Stomach (tissue), 7 donors: ENCODE results near the genes MAP2K5 and CALML4.

DNA sequence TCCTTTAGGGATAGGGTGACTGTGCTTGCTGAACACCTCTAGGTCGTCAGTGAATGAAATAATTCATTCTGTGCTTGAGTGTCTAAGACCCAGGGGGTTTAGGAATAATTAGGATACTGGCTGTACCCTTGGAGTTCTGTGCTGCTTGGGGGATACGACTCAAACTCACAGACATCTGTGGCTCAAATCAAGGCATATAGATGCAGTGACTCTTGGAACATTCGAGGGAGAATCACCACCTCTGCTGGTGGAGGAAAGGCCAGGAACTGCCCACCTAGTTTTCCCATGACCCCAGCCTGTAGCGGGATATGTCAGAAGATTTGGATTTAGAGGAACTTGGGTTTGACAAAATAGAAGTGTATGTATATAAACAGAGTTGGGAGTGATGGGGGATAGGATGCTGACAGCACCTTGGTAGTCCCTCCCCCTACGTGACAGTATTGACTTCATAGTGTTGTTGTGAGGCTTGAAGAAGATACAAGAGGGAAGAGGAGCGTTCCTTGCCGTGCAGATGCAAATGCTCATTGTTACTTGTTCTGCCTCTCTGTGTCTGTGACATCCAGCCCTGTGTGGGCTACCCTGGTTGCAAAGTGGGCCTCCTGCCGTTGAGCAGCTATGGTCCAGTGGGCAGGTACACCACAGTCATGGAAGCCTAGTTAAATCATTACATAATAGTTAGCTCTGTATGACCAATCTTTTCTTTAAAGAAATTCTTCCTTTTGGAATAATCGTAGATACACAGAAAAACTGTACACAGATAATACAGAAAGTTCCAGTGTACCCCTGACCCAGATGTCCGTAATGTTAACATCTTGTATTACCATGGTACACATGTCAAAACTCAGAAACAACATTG lies 44.9 kb downstream of the SMAD3 start:
- PRO-cap, result no peak
- RAMPAGE, long total RNA, 5 experiments, result start-site peak on the plus strand in 1 of 5 experiments, centred at position 472 of the sequence, 9 reads per replicate
- RRBS, result no CpG with 5 or more reads among the region's 10 CpGs

DNA sequence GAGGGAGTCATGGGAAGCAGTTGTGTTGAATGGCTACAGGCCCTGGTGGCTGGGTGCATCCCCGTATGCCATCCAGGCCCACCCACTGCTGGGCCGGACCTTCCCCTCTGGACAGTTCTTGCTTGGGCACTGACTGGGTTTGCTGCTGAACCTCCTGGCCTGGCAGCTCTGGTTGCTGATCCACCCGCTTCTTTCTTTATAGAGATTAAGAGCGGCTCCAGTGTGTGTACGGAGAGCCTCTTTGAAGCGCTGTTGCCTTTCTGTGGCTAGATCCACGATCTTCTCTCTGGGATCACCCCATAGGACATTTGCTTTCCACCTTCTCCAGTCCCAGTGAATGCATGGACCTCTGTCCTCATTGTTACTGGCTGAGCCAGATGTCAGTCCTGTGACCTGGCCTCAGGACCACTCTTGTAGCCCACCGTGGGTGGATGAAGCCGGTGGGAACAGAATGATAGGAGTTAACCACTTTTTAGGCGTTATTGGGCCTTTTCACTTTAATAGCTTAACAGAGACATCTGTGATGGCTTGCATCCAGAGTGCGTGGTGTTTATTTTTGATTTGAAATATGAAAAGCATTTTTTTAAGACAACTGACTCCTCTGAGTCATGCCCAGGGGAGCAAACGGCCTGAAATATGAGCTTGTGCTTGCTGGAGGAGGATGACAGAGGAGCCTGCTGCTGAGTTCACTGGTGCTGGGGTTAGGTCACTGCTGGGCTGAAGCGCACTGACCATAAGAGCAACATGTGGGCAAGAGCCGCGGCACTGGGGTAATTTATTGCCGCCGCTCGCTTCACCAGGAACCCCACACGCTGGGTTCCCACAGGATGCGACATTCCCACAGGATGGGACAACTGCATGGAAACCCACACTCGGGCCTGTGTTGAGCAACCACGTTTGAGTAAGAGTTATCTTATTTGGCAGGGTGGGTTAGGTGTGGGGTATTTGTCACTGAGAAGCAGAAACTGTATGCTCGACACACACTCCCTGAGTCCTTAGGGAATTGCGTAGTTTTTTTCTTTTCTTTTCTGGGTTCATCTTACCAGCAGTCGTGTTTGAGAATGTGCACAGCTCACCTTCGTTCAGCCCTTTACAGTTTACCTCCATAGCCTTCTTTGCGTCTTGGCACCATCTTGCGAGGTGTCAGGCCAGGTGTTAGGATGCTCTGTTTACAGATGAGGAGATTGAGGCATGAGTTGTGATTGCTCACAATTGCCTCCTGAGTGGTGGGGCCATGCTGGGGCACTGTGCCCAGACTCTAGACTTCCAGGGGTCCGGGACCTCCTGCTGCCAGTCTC lies 60.1 kb downstream of the SMAD3 start:
- PRO-cap, result no peak
- RAMPAGE, long total RNA, 5 experiments, result no peak in any of the 5 experiments
- RRBS, result no CpG with 5 or more reads among the region's 29 CpGs

- PRO-cap, result no peak
- RAMPAGE, long total RNA, 5 experiments, result start-site peak on the plus strand in 1 of 5 experiments, at chr15:67172323-67172836 at its widest, 6 reads per replicate
- RRBS, result no CpG with 5 or more reads among the region's 9 CpGs
Observed at GRCh38 chr15:67172455-67172998, 81.9 kb downstream of the AAGAB start.

DNA sequence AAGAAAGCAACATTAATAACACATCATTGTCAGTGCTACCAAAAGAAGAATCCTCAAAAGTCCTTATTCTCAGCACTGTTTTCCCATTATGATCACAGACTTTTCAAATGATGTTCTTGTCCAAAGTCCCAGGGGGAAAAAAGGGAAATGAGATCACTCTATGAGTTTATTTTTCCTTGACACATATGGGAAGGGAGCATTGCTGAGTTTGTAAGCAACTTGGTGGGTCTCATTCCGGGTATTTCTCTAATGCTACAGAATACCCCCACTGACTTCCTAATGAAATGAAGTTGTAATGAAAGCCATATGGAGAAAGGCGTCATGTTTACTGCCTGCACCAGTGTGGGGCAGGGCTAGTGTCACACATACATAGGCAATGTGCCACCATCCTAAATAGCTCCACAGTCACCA lies 41.2 kb upstream of the C15orf61 start:
- PRO-cap, result no peak
- RAMPAGE, long total RNA, 5 experiments, result no peak in any of the 5 experiments
- RRBS, result no CpG with 5 or more reads among the region's 2 CpGs

DNA sequence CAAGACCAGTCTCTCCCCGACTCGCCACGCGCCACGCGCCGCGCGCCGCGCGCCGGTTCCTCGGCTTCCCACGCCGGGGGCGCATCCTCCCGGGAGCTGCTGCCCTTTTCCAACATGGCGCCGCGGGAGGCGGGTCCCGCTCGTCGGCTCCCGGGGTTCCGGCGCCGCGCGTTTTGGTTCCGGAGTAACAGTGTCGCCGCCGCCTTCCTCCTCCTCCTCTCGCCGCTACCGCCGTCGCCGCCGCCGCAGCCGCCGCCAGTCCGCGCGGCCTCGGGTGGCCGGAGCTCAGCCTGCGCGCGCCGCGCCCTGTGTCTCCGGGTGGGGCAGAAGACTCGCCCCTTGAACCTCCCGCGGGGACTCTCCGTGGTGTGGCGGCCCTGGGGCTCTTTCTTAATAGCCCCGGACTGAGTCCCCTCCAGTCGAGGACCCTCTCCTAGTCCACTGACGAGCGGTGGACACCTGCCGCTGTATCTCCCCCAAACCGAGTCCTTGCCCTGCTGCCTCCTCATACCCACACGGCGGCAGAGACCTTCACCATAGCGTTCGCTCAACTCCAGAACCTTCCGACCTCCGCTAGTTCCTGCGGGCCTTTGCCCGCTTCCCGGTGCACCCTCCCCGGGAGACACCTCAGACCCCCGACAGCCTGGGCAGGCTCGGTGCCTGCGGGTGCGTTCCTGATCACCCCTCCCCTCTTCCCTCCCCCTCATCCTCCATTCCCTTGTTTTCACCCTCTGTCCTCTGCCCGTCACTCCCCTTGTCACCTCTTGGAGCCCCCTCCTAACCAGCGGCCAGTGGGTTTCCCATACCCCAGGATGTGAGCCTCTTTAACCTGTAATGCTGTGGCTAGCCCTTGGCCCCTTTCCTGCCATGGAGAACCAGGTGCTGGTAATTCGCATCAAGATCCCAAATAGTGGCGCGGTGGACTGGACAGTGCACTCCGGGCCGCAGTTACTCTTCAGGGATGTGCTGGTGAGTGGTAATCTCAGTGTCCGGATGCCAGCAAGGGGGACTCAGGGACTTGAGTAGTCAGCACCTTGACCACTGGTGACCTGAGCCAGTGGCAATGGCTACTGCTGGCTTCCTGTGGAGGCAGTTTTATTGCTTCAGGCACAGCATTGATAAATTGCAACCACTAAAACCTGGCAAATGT lies at the start of gene MAP2K5:
MAP2K5 (plus strand) TSS at position 202 of the 1,150 bp plus-strand sequence.
- PRO-cap, result bidirectional peak, plus-strand start at position 214 of the sequence, minus-strand start at position 109 of the sequence
- RAMPAGE, long total RNA, 5 experiments, result start-site peak on the plus strand in 4 of 5 experiments, centred at positions 257 to 851 of the sequence, 6 to 21 reads per replicate; start-site peak on the minus strand in 2 of 5 experiments, centred at positions 123 to 127 of the sequence, 14 to 98 reads per replicate
- RRBS, result 2% methylated on average over 24 of the region's 89 CpGs

GRCh38 chr15:67834644-67835013 lies 9.3 kb downstream of the SKOR1 start:
- PRO-cap, result no peak
- RAMPAGE, long total RNA, 5 experiments, result no peak in any of the 5 experiments
- RRBS, result 3% methylated on average over 16 of the region's 26 CpGs

GRCh38 chr15:67927631-67928216 lies 102.4 kb downstream of the SKOR1 start:
- PRO-cap, result no peak
- RAMPAGE, long total RNA, 5 experiments, result no peak in any of the 5 experiments
- RRBS, result no CpG with 5 or more reads among the region's 10 CpGs

- PRO-cap, result unidirectional peak, minus-strand start at chr15:67961386
- RAMPAGE, long total RNA, 5 experiments, result no peak in any of the 5 experiments
- RRBS, result no CpG with 5 or more reads among the region's 2 CpGs
Observed at GRCh38 chr15:67961308-67961753, 92.8 kb upstream of the PIAS1 start.

DNA sequence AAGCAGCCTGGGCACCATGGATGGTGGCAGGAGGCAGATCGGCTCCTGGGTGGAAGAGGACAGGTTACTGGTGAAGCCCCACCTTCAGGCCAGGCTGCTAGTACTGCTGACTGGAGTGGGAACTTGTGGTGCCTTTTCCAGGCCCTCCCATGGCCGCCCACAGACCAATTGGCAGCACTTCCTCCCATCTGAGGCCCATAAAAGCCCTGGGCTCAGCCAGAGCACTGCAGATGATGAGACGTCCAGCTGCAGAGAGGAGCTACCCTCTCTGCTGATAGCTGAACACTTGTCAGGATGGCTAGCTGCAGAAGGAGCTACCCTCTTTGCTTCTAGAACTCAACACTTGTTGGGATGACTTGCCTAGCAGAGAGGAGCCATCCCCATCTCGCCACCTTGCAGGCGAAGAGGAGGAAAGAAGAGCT lies 8.1 kb upstream of the PIAS1 start:
- PRO-cap, result no peak
- RAMPAGE, long total RNA, 5 experiments, result no peak in any of the 5 experiments
- RRBS, result no CpG with 5 or more reads among the region's 5 CpGs

- PRO-cap, result no peak
- RAMPAGE, long total RNA, 5 experiments, result no peak in any of the 5 experiments
- RRBS, result no CpG with 5 or more reads among the region's 4 CpGs
Observed at GRCh38 chr15:68106509-68107055, 52.5 kb downstream of the PIAS1 start.

DNA sequence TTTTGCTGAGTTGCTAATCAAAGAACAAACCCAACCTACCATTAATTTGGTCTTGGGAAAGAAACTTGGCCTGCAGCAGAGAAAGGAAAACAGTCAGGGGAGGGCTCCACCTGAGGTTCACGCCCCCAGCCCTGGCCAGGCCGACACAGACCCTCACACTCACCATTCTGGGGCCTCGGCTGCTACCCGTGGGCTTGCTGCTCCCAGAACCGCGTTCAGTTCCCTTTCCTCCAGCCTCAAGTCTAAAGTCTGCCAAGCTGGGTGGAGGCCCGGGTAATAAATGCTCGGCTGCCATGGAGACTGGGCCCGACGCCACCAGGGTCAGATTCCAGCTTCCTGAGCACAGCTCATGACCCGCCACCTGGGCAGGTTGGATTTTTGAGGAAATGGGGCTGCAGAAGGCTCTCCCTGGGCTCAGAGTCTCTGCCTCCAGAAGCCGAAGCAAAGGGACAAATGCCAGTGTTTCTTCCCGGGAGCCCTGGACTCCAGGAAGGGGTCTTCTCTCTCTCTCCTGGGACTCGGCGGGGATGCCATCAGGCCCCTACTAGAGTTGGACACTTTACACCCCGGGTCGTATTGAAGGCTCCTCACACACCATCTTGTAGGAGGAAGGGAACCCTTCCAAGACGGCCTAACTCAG lies at the start of gene CALML4:
CALML4 (minus strand) TSS at position 251 of the 640 bp plus-strand sequence.
- PRO-cap, result bidirectional peak, plus-strand start at position 373 of the sequence, minus-strand start at position 217 of the sequence
- RAMPAGE, long total RNA, 5 experiments, result start-site peak on the minus strand in 5 of 5 experiments, centred at positions 225 to 233 of the sequence, 44 to 720 reads per replicate
- RRBS, result 28% methylated on average over 4 of the region's 18 CpGs

- PRO-cap, result no peak
- RAMPAGE, long total RNA, 5 experiments, result start-site peak on the plus strand in 1 of 5 experiments, at chr15:68293715-68294430 at its widest, 5 to 6 reads per replicate
- RRBS, result no CpG with 5 or more reads among the region's 5 CpGs
Observed at GRCh38 chr15:68293651-68294743, 16.5 kb downstream of the FEM1B start.

GRCh38 chr15:68421025-68421509 lies 10.9 kb downstream of the ITGA11 start:
- PRO-cap, result unidirectional peak, plus-strand start at chr15:68421339; unidirectional peak, plus-strand start at chr15:68421376; unidirectional peak, plus-strand start at chr15:68421384; unidirectional peak, plus-strand start at chr15:68421416
- RAMPAGE, long total RNA, 5 experiments, result no peak in any of the 5 experiments
- RRBS, result no CpG with 5 or more reads among the region's 8 CpGs

DNA sequence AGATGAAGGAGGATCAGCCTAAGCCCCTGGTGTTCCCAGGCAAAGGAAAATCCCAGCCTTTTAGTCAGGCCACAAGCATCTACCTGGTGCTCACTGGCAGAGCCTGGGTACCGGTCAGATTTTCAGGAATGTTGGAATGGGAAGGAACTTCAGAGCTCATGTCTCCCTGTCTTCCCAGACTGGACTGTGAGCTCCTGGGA lies 117.9 kb downstream of the CORO2B start:
- PRO-cap, result no peak
- RAMPAGE, long total RNA, 5 experiments, result no peak in any of the 5 experiments
- RRBS, result no CpG with 5 or more reads among the region's 1 CpG

DNA sequence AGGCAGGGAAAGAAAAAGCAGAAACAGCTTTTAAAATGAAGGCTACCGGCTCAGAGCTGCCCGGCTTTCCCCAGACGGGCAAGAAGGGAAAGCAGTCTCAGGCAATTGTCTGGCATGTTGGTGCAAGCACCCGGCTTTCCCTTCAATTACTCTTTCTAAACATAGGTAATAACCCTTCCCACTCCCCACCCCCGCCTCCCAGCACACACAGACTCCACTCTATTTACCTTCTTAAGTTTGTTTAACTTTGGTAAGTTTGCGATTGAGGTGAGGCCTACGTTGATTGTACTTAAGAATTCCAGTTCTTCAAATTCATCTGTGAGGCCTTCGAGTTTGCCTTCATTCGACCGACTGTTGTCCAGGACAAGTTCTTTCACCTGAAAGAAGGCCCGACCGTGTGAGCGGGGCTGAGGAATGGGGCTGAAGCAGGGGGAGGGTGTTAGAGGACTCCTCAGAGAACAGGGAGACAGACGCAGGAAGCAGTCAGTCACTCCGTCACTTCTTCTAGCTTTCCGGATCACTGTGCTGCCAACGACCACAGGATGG lies 33.1 kb downstream of the ANP32A start:
- PRO-cap, result bidirectional peak, plus-strand start at position 253 of the sequence, minus-strand start at position 111 of the sequence
- RAMPAGE, long total RNA, 5 experiments, result no peak in any of the 5 experiments
- RRBS, result 41% methylated on average over 3 of the region's 17 CpGs

DNA sequence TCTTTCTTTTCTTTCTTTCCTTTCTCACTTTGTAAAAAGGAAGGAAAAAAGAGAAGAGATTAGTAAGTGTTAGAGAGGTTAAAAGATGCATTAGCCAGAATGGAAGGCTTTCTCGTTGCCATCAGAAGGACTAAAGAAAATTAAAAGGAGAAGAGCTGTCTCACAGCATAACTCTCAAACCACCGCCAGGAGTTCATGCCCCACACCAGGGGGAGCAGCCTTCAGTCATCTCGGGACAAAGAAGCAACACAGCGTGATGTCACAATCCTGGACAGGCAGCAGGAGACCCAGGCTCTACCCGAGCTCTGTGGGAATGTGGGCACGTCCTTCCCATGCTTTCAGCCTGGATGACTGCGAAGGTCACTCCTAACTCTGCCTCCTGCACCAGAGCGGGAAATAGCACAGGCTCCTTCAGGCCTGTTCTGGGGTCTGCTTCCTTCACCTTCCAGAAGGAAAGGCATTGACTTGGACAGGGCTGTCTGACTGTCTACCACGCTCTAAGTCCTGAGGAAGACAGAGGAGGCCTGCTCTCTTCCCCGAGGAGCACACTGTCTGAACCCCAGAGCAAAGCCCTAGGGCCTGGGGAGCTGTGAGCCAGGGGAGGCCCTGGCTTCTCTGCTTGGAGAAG lies 31.3 kb downstream of the NOX5 start:
- PRO-cap, result no peak
- RAMPAGE, long total RNA, 5 experiments, result no peak in any of the 5 experiments
- RRBS, result no CpG with 5 or more reads among the region's 10 CpGs

GRCh38 chr15:69081867-69082548 lies 67.5 kb downstream of the NOX5 start:
- PRO-cap, result no peak
- RAMPAGE, long total RNA, 5 experiments, result no peak in any of the 5 experiments
- RRBS, result no CpG with 5 or more reads among the region's 5 CpGs

DNA sequence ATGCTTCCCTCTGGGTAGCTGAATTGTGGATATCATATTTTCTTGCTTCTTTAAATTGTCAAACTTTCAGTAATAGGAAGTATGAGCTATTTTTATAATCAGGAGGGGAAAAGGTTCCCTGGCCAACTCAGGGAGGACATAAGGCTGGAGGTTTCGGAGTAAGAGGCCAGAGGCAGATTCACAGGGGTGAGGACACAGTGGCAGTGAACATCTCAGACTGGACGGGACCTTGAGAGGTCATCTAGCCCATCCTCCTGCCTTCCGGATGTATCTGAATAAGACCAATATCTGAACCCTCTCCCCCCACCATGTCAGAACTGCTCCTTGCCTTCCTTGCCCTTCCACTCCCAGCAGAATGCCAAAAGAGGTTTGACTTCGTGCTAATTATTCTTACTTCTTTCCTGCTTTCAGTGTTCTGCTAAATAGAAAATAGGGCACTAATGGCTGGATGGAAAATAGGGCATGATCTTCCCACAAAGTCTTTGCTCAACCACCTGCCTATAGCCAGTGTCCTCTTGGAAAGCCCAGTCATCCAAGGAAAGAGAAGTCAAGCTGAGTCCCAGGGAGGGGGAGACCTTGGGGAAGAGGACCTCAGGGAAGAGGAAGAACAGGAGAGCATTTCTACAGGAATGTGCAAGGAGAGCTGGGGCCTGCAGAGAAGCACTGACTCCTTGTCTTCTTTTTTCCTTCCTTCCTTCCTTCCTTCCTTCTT lies 69.6 kb downstream of the NOX5 start:
- PRO-cap, result no peak
- RAMPAGE, long total RNA, 5 experiments, result no peak in any of the 5 experiments
- RRBS, result no CpG with 5 or more reads among the region's 4 CpGs

DNA sequence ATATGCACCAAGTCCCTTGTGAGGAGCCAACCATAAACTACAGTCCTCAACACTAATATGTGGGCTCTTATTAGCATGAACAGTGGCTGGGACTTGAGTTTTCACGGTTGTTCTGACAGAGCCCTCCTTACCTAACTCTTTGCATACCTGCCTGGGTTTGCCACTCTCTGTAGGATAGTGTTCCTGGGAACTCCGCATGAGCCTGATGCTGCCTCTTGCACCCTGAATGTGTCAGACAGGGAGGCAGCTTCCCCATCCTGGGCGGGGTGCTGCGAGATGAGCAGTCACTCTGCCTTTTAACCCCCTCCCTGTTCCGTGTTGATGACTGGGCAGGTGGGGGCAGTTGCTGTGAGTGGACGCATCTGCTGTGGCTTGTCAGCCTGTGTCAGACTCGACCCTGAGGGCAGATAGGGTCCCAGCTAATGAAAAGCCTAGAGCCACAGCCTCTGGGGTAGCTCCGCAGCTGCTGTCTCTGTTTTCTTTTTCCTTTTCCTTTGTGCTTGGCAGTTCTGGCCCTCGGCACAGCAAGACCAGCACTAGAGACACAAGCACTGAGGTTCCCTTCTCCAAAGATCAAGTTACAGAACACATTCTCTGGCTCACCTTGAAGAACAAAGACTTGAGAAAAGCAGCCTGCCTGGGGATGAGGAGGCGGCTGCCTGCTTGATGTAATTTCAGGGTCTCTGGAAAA lies 43.1 kb upstream of the GLCE start:
- PRO-cap, result no peak
- RAMPAGE, long total RNA, 5 experiments, result no peak in any of the 5 experiments
- RRBS, result no CpG with 5 or more reads among the region's 10 CpGs

DNA sequence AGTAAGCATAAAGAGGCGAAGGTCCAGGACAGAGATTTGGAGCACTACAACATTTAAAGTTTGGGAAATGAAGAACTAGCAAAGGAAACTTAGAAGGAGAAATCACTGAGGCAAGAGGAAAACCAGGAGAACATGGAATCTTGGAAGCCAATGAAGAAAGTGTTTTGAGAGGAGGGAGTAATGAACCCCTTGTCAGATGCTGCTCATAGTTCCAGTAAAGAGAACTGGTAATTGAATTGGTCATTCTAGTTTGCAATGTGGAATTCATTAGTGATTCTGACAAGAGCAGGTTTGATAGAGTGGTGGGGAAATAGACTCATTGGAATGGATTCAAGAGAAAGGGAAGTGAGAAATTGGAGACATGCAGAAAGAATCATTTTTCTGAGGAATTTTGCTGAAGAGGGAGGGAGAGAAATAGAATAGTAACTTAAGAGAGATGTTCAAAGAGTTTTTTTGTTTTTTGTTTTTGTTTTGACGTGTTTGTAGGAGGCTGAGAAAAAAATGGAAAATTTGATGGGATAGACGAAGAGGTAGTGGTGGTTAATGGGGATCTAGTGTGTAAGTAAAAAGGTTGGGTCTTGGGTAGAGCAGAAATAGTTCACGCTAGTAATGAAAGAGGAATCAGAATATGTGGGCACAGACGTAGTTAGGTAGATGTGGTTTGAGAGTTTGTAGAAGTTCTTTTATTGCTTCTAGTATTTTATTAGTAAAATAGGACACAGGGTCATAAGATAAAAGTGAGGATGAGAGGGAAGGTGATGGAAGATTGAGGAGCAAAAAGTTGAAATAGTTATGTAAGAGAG lies 21.1 kb downstream of the GLCE start:
- PRO-cap, result no peak
- RAMPAGE, long total RNA, 5 experiments, result start-site peak on the plus strand in 1 of 5 experiments, centred at position 244 of the sequence, 6 reads per replicate
- RRBS, result no CpG with 5 or more reads among the region's 5 CpGs